LNCaP clone FGC (cell line): ENCODE measurements around the gene COPS6.

GRCh38 chr7:99780464-99781380 is 3.3 kb downstream of the CYP3A4 start:
- RRBS, 2 experiments: no CpG with 5 or more reads among the region's 5 CpGs

DNA sequence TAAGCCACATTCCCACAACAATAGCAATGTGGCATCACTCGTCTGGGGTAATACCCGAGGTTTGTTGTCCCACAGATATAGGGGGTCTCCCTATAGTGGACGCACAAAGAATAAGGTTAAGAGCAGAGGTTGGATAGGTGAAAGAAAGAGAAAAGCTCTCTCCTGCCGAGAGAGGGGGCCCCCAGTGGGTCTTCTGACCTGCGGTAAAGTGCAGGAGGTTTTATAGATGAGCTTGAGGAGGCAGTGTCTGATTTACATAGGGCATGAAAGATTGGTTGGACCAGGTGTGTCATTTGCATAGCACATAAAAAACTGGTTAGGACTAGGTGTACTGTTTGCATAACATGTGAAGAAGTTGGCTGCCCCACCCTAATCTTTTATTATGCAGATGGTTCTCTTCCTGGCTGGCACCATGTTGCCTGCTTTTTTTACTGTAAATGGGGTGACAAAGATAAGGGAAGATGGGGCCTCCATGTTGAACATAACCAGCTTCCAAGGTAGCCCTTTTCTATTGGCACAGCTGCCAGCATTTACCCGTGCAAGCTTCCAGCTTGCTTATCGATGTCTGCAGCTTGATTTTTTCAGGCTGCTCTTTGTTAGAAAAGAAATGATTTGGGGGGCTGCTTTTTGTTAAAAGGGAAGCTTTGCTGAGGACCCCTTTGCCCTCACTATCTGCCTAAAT is 11.9 kb downstream of the CYP3A43 start:
- RRBS, 2 experiments: no CpG with 5 or more reads among the region's 7 CpGs

GRCh38 chr7:99893475-99894202 is 16.8 kb upstream of the OR2AE1 start:
- RRBS, 2 experiments: no CpG with 5 or more reads among the region's 3 CpGs

GRCh38 chr7:100011364-100012121 is 3.9 kb upstream of the ZKSCAN1 start:
- RRBS, 2 experiments: no CpG with 5 or more reads among the region's 13 CpGs

- RRBS, 2 experiments: no CpG with 5 or more reads among the region's 16 CpGs
Measured at GRCh38 chr7:100070539-100071258, 10.8 kb downstream of the ZNF3 start.

- RRBS, 2 experiments: under 1 to 1% methylated on average over 39 of the region's 60 CpGs
Measured at GRCh38 chr7:100088803-100089471, at the start of gene COPS6. Gene COPS6 (plus strand): TSS chr7:100088969.

DNA sequence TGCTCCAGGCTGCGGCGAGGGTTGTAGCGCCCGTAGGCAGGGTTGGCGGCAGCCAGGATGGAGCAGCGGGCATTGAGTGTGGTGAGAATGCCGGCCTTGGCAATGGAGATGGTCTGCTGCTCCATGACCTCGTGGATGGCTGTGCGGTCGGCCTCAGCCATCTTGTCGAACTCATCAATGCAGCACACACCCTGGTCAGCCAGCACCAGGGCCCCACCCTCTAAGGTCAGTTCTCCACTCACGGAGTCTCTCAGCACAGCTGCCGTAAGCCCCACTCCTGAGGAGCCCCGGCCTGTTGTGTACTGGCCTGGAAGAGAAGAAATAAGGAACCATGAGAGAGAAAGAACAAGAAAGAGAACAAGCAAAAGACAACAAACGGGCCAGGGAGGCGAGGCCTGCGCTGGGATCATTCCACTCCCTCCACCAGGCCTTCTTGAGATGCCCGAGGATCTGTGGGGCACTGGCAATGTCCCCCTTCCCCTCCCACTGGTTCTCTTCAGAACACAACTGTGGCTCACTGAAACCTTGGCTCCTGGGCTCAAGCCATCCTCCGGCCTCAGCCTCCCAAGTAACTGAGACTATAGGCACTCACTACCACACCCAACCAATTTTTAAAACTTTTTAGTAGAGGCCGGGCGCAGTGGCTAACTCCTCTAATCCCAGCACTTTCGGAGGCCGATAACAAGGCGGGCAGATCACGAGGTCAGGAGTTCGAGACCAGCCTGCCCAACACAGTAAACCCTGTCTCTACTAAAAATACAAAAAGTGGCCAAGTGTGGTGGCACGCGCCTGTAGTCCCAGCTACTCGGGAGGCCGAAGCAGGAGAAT is 5.1 kb downstream of the MCM7 start:
- RRBS, 2 experiments: 94 to 100% methylated on average over 1 of the region's 30 CpGs

DNA sequence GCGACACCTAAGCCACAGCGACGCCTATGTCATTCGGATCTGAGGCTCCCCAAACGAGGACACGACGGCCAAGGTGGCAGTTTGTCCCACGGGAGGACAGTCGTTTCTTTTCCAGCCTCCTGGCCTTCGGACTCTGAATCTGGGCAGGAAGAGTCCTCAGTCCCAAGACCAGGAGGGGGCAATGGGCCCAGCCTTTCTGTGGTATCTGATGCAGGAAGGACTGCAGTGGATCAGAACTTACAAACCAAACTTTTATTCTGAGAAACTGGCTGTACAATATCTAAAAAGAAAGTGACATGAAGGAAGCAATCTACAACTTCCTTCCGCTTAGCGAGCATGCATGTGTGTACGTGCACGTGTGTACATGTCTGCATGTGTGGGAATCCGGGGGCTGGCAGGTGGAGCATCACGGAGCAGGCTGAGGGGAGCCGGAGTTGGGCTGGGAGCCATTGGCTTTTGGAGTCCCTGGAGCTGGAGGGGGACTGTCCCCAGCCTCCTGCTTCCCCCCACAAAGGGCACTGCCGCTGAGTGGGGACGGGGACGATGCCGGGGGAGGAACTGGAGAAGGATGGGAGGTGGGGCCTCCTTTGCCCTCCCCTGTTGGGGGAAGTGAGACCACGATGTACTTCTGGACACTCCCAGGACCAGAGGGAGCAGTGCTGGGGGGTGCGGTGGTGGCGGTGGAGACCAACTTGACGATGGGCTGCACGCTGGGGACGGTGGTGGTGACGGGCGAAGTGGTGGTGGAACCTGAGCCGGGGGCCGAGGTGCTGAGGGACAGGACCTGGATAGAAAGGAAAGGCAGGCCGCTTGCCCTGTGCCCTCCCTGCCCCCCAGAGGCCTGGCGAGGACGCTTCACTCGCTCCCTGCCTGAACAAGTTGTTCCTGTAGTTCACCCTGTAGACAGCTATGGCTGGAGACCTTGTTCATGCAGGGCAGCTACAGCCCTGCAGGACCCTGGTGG is 5.7 kb downstream of the AP4M1 start:
- RRBS, 2 experiments: 92 to 97% methylated on average over 3 to 7 of the region's 35 CpGs

DNA sequence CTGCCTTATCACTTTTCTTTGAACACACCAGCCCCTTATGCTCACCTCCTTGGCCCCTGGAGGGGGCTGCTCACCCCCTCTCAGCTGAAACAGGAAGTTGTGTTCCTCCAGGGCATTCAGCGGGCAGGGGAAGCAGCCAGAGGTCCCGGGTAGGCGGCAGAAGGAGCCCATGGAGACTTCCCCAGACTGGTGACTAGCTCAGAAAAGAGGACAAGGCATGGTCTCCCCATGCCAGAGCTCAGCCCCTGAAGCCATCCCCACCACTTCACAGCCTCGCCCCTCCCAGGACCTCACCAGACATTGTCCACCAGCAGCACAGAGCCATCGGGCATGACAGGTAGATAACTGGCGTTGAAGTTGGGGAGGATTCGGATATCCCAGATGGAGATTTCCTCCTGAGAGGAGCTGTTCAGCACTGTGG is 1.7 kb downstream of the TRAPPC14 start:
- RRBS, 2 experiments: no CpG with 5 or more reads among the region's 7 CpGs

DNA sequence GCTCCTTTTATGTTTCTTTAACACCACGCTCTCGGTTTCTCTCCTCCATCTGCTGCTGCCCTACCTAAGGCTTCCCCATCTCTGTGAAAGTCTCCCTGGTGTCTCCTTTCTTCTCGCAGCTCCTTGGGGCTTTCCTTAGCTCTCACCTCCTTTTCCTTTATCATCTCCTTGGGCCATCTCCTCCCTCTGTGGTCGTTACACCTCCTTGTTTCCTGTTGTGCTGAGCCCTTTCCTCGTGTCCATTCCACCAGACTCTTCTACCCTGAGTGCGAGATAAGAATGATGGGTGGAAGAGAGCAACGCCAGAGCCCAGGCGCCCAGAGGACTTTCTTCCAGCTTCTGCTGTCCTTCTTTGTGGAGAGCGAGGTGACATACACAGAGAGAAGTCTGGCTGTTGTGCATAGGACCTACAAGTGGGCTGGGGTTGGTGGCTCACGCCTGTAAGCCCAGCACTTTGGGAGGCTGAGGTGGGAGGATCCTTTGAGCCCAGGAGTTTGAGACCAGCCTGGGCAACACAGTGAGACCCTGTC is 20.9 kb downstream of the STAG3 start:
- RRBS, 2 experiments: no CpG with 5 or more reads among the region's 10 CpGs

DNA sequence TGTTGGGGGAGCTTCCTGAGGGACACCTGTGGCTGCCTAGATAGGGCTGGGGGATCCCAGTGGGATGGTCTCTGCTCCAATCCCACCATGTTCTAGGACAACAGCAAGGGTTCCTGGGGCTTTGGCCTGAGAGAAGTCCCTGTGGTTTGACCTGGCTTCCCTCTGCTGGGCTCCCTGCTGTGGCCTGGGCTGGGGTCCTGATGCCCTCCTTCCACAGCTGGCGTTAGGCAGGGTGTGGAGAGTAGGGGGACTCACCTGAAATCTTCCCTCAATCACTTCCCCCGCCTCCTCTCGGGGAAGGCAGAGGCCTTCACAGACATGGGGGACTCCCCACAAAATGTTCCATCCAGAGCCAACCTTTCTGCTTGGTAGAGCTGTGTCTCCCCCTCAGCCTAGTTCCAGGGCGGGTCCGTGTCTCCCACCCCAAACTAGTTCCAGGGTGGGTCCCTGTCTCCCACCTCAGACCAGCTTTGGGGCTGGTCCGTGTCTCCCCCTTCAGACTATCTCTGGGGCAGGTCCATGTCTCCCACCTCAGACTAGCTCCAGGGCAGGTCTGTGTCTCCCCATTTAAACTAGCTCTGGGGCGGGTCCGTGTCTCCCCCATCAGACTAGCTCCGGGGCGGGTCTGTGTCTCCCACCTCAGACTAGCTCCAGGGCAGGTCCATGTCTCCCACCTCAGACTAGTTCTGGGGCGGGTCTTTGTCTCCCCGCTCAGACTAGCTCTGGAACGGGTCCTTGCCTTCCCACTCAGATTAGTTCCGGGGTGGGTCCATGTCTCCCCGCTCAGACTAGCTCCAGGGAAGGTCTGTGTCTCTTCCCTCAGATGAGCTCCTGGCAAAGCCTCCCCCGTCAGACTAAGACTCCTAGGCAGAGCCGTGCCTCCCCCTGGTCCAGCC is 2.2 kb downstream of the PVRIG start:
- RRBS, 2 experiments: no CpG with 5 or more reads among the region's 17 CpGs

DNA sequence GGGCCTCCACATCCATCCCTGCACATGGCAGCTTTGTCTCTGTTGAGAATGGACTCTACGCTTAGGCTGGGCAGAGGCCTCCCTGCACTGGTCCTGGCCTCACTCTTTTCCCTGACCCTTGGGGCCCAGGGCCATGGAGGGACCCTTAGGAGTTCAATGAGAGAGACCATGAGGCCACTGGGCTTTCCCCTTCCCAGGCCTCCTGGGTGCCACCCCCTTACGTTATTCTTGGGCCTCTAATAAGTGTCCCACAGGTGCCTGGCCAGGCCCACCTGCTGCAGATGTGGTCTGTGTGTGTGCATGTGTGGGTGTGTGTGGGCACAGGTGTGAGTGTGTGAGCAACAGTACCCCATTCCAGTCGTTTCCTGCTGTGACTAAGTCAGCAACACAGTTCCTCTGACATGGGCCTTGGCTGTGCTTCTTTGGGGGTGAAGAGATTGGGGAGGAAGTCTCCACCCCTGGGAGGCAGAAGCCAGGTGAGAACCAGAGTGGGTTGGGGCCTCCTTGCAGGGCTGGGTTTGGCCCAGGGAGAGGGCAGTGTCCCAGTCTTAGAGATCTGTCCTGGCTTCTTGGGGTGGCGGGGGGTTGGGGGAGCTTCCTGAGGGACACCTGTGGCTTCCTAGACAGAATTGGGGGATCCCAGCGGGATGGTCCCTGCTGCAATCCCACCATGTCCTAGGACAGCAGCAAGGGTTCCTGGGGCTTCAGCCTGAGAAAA is 4.2 kb upstream of the PILRB start:
- RRBS, 2 experiments: no CpG with 5 or more reads among the region's 5 CpGs

DNA sequence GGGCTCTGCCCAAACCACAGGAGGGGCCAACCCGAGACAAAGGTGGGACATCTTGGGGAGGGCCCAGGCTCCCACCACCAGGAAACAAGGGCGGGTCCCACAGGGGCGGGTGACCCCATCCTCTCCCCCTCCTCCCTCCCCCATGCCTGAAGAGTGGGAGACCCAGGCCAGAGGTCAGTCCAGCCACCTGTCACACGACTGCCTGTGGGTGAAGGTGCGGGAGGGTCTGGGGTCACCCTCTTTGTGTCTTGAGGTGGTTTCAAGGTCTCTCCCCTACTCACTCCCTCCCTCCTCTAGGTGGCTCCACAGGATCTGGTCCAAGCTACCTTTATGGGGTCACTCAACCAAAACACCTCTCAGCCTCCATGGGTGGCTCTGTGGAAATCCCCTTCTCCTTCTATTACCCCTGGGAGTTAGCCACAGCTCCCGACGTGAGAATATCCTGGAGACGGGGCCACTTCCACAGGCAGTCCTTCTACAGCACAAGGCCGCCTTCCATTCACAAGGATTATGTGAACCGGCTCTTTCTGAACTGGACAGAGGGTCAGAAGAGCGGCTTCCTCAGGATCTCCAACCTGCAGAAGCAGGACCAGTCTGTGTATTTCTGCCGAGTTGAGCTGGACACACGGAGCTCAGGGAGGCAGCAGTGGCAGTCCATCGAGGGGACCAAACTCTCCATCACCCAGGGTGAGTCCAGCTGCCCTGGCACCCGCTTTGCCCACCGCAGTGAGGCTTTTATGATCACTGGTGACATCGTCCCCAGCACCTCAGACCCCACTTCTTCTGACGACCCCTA is 658 bp downstream of the PILRA start:
- RRBS, 2 experiments: no CpG with 5 or more reads among the region's 18 CpGs

GRCh38 chr7:100539659-100539949 is 601 bp downstream of the AGFG2 start:
- RRBS, 2 experiments: under 1 to 1% methylated on average over 8 of the region's 20 CpGs

DNA sequence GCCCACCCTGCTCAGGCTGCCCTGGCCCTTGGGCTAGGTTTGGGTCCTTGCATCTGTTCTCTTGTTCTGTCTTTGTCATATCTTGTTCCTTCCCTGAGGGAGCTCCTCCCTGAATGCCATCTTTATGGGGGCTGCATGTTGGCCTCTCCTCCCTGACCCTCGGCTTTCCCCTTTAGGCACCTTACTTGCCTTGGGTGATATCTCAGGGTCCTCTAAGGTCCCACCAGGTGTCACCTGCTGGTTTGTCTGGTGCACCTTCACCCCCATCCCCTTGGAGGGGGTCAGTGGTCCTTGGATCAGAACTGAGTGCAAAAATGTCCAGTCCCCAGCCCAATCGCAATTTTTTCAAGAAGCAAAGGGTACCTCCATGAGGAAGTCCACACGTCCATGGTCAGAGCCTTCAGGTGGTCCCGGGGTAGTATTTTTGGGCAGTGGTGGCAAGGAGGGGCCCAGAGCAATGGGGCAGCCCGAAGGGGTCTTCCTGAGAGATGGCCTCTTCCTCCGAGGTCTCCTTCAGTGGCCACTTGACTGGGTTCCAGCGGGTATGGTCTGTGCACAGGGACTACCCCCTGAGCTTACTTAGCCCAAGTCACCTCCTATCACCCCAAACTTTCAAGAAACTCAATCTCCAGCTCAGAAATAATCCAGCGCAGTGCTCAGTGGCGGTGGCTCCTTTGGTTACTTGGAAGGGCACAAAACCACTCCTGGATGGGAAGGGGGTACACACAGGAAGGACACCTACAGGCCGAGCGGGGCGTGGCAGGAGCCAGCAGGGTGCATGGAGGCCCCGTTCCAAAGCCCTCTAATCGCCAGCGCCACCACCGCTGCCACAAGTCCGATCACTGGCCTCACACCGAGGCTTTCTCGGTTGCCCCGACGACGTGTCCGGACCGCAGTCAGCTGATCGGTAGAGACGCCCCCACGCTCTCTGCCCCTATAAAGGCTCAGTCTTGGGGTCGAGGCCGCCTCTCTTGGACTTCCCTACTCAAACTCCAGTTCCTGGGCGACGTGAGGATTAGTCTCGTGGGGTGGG is 4.6 kb downstream of the SAP25 start:
- RRBS, 2 experiments: no CpG with 5 or more reads among the region's 32 CpGs

GRCh38 chr7:100582335-100583031 is 3.4 kb downstream of the LRCH4 start:
- RRBS, 2 experiments: 4% methylated on average over 4 of the region's 23 CpGs

- RRBS, 2 experiments: no CpG with 5 or more reads among the region's 16 CpGs
Measured at GRCh38 chr7:100676422-100676896, 2.9 kb downstream of the GNB2 start.

GRCh38 chr7:100835586-100836859 is 8.7 kb upstream of the EPHB4 start:
- RRBS, 2 experiments: 66 to 78% methylated on average over 5 of the region's 19 CpGs

- RRBS, 2 experiments: no CpG with 5 or more reads among the region's 3 CpGs
Measured at GRCh38 chr7:100836860-100837040, 9.4 kb upstream of the EPHB4 start.

GRCh38 chr7:100883545-100884719 is 5.6 kb downstream of the UFSP1 start:
- RRBS, 2 experiments: no CpG with 5 or more reads among the region's 25 CpGs